Kidney epithelial cell (primary cell): Measurements from ENCODE around the genes NT5DC2 and RFT1.

DNA sequence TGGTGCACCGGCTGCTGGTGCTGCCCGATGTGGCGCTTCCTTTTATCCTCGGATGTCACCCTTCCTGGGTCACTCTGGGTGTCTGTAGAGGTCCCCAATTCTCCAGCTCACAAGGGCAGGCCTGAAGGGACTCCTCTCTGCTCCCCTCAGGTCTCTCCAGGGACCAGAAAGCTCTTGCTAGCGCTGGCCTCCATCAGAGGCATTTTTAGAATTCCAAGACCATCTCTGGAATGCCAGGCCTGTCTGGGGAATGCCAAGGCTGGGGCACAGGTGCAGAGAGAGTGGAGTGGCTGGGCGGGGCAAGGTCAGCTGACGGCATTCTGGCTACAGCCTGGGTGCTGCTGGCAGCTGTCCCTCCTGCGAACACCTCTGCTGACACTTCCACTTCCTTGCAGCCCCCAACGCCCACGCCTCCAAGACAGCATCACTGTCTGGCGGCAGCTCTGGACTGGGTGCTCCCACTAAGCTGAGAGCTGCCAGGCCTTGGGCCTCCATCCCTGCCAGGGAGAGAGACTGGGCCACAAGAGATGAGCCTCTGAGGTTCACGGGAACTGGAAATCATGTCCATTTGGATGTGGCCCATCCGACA is 3.9 kb downstream of the TNNC1 start:
- RAMPAGE, long total RNA: no peak
- RRBS: no CpG with 5 or more reads among the region's 13 CpGs

- RAMPAGE, long total RNA: no peak
- RRBS: no CpG with 5 or more reads among the region's 9 CpGs
These were observed 3.5 kb downstream of the STAB1 start for GRCh38 chr3:52498646-52499104.

GRCh38 chr3:52533055-52533928 is at the start of gene NT5DC2:
Gene NT5DC2, minus strand, starts transcription at chr3:52533857.
- RAMPAGE, long total RNA: no peak
- RRBS: 1% methylated on average over 13 of the region's 121 CpGs

GRCh38 chr3:52576319-52576749 is 39.9 kb downstream of the UQCC5 start:
- RAMPAGE, long total RNA: no peak
- RRBS: no CpG with 5 or more reads among the region's 4 CpGs

- RAMPAGE, long total RNA: no peak
These were observed 58.6 kb downstream of the UQCC5 start for GRCh38 chr3:52594976-52595502.

DNA sequence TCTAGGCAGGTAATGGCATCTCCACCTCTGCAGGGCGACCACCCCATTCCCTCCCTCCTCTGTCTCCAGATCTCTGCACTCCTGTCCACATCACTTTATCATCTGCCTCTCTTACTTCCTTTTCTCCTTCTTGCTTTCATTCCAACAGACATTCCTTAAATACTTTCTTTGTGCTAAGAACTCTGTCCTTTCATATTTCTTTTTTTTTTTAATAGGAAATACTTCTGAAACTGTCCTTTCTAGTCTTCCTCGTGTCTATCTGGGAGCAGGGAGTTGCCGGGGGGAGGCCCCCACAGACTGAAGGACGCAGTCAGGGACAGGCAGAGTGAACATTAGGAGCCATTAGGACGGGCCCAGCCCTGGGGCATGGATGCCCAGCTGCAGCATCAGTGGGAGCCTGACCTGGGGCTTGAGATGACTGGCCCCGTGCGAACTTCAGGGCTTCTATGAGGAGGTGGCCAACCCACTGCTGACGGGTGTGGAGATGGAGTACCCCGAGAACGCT is 7.4 kb downstream of the ITIH3 start:
- RAMPAGE, long total RNA: no peak
- RRBS: no CpG with 5 or more reads among the region's 10 CpGs

- RAMPAGE, long total RNA: no peak
- RRBS: no CpG with 5 or more reads among the region's 17 CpGs
These were observed 12.2 kb downstream of the ITIH4 start for GRCh38 chr3:52817871-52819091.

GRCh38 chr3:52819451-52820237 is 10.8 kb downstream of the ITIH4 start:
- RAMPAGE, long total RNA: no peak
- RRBS: no CpG with 5 or more reads among the region's 6 CpGs

- RAMPAGE, long total RNA: no peak
- RRBS: no CpG with 5 or more reads among the region's 8 CpGs
These were observed 4.5 kb downstream of the STIMATE start for GRCh38 chr3:52892610-52893392.

DNA sequence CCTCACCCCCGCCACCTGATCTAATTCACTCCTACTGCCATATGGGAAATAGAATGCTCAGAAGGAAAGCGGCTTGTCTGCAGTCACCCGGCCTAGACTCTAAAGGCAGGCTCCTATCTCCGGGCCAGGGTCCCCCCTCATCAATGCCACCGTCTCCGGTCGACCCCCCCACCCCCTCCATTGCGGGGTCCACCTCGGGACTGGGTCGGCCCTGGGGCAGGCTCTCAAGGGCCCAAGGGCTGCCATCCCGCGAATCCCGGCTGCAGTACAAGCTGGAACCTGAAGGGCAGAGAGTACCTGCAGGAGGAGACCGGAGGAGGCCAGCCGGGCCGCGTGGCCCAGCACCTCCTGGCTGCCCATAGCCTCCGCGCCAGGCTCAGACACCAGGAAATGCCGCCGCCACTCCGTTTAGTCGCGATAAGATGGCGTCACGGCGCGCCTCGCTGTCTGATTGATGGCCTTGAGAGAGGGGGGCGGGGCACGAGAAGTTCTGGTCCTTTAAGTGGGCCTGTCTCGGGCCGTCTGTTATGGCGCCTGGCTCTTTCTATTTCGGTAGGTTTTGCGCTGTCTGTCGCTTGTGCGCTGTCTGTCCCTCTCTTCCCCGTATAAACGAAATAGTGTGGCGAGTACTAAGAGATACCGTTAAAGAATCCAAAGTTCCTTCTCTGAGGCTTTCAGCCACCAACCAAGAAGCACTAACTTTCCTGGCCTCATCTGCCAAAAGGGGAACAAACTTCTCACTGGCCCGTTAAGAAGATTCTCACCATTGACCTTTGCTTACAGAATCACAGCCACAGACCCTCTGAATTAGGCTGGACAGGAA is at the start of gene RFT1:
Gene RFT1, minus strand, starts transcription at position 395 of the 823 bp plus-strand sequence.
- RAMPAGE, long total RNA: start-site peak on the minus strand centred at position 393 of the sequence, 53 bp wide, 164 and 51 reads in 2 replicates
- RRBS: 0% methylated on average over 2 of the region's 43 CpGs

- RAMPAGE, long total RNA: no peak
- RRBS: no CpG with 5 or more reads among the region's 2 CpGs
These were observed 6.0 kb upstream of the PRKCD start for GRCh38 chr3:53155030-53155379.

DNA sequence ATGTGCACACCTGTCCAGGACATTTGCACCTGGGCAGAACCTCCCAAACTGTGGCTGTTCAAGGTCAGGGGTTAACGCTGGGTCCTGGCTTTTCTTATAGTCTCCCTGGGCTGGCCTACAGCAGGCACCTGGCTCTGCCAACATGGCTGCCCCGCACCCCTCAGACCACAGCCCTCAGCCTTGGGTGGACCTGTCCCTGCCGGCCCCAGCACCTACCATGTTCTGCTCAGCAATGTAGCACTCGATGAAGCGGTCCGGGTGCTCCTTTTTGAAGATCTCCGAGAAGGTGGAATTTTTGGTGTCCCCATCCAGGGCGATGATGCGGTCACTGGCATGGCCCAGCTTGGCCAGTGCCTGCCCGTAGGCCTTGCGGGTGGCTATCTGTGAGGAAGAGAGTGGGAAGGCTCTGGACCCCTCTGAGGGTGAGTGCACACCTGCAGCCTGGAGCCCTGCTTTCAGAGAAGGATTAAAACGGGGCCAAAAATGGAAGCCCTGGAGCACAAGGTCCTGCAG is 25.5 kb downstream of the TKT start:
- RAMPAGE, long total RNA: no peak
- RRBS: 89% methylated on average over 4 of the region's 12 CpGs

DNA sequence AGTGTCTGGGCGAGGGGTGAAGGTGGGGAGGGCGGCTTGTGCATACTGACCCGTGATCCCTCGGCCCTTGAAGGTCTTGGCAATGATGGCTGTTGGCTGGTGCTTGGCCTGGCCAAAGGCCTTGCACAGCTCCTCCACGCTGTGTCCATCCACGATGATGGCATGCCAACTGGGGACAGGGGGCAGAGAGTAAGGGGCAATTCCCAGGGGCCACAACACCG is 22.8 kb downstream of the TKT start:
- RAMPAGE, long total RNA: no peak
- RRBS: no CpG with 5 or more reads among the region's 7 CpGs

DNA sequence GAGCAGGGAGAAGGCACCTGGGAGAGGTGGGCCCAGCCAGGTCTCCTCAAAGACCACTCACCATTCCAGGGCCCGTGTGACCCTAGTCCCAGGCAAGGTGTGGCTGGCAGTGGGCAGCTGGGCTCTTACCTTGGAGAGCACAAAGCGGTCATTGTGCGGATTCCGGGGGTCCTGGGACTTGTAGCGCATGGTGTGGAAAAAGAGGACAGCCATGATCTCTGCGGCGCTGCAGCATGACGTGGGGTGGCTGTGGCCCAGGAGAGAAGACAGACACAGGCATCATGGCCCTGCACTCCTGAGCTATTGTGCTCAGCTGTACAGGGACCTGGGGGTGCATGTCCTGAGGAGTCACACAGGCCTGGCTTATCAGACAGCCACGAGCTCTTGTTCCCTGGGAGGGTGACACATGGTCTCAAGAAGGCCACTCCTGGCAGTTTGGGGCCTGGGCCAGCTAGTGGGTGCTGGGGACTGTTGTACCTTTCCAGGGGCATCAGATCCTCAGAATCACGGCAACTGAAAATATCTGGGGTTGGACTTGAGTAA is 13.8 kb downstream of the TKT start:
- RAMPAGE, long total RNA: no peak
- RRBS: no CpG with 5 or more reads among the region's 10 CpGs

GRCh38 chr3:53494757-53494878 is 207 bp downstream of the CACNA1D start:
- RAMPAGE, long total RNA: no peak
- RRBS: 2% methylated on average over 6 of the region's 13 CpGs

GRCh38 chr3:53494879-53495481 is 569 bp downstream of the CACNA1D start:
- RAMPAGE, long total RNA: no peak
- RRBS: no CpG with 5 or more reads among the region's 31 CpGs

GRCh38 chr3:53506338-53507281 is 12.2 kb downstream of the CACNA1D start:
- RAMPAGE, long total RNA: no peak
- RRBS: no CpG with 5 or more reads among the region's 5 CpGs

DNA sequence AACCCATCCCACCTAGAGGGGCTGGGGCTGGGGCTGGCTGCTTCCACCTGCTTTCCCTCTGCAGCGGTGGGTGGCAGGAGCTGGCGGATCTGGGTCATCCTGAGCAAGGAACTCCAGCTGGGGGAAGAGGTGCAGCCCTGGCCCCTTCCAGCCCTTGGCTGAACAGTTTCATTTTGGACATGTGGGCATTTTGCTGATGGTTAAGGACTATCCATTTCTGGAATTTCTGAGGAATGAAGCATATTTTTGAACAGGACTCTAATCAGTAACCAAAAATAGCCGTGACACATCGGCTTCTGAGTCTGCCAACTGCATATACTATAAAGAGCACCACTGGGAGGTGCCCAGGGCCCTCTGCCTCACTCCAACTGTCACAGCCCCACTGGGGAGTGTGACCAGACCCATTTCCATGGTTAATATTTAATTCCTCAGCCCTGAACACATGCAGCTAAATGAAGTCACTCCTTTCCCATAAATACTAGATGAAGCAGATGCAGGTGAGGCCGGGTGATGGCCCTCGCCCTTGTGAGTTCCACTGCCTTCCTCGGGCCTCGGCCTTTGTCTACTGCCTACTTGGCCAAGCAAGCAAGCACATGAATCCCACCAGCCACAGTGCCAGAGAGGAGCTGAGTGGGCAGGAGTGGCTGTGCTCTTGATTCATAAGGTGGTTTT is 39.7 kb downstream of the CHDH start:
- RAMPAGE, long total RNA: no peak
- RRBS: no CpG with 5 or more reads among the region's 8 CpGs

DNA sequence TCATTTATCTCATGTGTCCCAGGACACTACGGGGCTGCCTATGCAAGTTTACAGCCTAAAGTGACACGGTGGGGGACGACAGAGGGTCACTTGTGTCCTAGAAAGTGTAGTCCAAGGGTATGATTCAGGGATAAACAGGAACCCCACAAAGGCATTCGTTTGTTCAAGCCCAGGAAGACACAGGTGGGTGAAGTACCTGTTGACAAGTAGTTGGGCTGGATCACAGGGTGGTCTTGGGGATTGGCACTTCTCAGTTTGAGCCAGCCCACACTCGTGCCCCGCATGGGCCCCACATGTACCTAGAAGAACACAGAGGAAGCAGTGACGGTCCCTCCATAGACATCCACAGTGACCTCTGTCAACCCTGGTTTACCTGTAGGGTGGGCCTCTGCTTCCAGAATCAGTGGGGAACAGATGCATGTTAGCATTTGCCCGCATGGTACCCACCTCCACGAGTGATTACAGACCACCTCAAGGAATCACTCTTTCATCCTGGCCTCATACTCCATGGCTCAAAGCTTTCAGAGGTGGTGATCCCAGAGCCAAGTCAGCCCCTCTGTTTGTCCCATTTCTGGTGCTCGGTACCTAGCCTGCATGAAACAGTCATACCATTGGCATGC is 27.4 kb downstream of the CHDH start:
- RAMPAGE, long total RNA: no peak
- RRBS: no CpG with 5 or more reads among the region's 10 CpGs

GRCh38 chr3:53842722-53843635 is 3.2 kb downstream of the CHDH start:
- RAMPAGE, long total RNA: no peak
- RRBS: no CpG with 5 or more reads among the region's 12 CpGs